Measurements from ENCODE around the genes RBBP8, RMC1 and OSBPL1A.

- PRO-cap, 3 experiments: no peak in any of the 3 experiments
- RRBS: no CpG with 5 or more reads among the region's 2 CpGs
Measured at GRCh38 chr18:22821871-22822203, 111.3 kb upstream of the RBBP8 start.

GRCh38 chr18:22932845-22934180 is at the start of gene RBBP8:
Gene RBBP8, plus strand, starts transcription at chr18:22933328.
- PRO-cap, 3 experiments: peak in 3 of 3 experiments; most common plus-strand start chr18:22933332 (in 2); most common minus-strand start chr18:22933232 (in 3)
- RRBS: under 1% methylated on average over 21 of the region's 107 CpGs

- PRO-cap, 3 experiments: no peak in any of the 3 experiments
- RRBS: no CpG with 5 or more reads among the region's 7 CpGs
Measured at GRCh38 chr18:23099454-23100060, 35.7 kb upstream of the CABLES1 start.

DNA sequence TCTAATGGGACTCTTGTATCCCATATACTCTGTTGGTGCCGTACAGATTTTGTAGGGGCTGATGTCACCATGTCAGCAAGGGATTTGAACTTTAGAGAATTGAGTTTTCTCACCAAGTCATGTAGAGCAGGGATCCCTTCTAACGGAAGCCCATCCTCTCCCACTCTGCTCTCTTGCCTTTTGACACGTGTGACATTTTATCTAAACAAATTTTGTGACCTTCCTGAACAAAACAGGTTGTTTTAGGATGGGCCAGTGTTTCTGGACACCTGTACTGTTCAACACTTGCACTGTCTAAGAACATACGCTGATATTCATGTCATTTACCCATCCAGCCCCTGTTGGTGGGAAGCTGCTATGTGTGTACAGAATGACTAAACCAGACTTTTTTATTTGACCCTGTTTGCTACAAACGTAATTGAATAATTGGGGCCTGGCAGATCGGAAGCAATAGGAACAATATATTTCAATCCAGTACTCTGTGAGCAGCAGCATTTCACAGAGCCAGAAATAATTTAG is 19.4 kb downstream of the CABLES1 start:
- PRO-cap, 3 experiments: no peak in any of the 3 experiments
- RRBS: no CpG with 5 or more reads among the region's 6 CpGs

DNA sequence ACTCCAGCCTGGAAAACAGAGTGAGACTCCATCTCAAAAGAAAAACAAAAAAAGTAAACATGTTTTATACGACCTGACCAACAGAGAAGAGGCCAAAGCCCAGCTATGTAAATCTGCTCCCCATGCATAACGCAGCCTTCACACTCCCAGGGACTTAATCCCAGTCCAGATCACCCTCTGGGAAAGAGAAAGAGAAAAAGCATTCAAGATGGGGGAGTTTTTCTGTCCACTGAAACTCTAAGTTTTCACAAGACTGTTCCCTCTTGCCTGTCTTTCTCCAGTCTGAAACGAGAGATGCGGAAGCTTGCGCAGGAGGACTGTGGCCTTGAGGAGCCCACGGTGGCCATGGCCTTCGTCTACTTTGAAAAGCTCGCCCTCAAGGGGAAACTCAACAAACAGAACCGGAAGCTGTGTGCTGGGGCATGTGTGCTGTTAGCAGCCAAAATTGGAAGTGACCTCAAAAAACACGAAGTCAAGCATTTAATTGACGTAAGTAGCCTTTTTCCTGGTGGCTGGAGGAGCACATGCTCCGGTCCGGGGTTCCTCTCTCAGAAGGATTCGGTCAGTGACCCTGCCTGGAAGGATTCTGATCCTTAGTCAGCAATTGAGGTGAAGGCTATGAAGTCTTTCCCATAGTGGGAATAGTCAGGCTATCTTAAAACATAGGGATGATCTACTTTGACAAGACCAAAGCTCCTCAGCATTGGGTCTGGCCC is 118.3 kb downstream of the CABLES1 start:
- PRO-cap, 3 experiments: no peak in any of the 3 experiments
- RRBS: 100% methylated on average over 1 of the region's 14 CpGs

DNA sequence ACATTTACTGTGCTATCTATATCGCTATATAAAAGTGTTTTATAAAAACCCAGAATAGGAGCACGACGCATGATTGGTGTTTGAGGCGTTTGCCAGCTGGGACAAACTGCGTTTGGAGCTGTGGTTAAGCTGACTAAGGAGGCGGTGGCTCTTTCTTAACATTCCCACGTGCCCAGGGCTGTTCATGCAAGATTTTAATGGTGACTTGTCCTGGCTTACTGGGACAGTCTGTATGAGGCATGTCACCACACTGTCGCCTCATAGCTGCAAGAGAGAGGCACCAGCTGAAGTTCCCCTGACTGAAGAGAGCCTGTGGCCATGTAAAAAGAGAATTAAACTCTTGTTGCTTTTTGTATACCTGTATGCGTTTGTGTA is 123.0 kb downstream of the CABLES1 start:
- PRO-cap, 3 experiments: no peak in any of the 3 experiments
- RRBS: no CpG with 5 or more reads among the region's 9 CpGs

DNA sequence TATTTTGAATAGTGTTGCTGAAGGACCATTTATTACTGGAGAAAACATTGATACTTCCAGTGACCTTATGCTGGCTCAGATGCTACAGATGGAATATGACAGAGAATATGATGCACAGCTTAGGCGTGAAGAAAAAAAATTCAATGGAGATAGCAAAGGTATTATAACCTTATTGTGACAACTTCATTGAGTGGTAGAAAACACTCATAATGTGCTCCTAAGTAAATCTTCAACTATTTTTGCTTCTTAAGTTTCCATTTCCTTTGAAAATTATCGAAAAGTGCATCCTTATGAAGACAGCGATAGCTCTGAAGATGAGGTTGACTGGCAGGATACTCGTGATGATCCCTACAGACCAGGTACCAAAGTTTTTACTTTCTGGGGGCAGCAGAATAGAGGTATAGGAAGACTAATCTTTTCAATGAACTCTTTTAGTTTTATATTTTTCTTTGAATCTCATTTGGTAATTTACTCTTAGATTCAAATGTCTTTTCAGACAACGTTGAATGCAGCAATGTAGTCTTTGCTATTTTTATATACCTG is 10.9 kb downstream of the RIOK3 start:
- PRO-cap, 3 experiments: no peak in any of the 3 experiments
- RRBS: no CpG with 5 or more reads among the region's 5 CpGs

- PRO-cap, 3 experiments: peak in 3 of 3 experiments; most common minus-strand start chr18:23503295 (in 2)
- RRBS: 1% methylated on average over 28 of the region's 41 CpGs
Measured at GRCh38 chr18:23502882-23503427, 356 bp upstream of the RMC1 start.

DNA sequence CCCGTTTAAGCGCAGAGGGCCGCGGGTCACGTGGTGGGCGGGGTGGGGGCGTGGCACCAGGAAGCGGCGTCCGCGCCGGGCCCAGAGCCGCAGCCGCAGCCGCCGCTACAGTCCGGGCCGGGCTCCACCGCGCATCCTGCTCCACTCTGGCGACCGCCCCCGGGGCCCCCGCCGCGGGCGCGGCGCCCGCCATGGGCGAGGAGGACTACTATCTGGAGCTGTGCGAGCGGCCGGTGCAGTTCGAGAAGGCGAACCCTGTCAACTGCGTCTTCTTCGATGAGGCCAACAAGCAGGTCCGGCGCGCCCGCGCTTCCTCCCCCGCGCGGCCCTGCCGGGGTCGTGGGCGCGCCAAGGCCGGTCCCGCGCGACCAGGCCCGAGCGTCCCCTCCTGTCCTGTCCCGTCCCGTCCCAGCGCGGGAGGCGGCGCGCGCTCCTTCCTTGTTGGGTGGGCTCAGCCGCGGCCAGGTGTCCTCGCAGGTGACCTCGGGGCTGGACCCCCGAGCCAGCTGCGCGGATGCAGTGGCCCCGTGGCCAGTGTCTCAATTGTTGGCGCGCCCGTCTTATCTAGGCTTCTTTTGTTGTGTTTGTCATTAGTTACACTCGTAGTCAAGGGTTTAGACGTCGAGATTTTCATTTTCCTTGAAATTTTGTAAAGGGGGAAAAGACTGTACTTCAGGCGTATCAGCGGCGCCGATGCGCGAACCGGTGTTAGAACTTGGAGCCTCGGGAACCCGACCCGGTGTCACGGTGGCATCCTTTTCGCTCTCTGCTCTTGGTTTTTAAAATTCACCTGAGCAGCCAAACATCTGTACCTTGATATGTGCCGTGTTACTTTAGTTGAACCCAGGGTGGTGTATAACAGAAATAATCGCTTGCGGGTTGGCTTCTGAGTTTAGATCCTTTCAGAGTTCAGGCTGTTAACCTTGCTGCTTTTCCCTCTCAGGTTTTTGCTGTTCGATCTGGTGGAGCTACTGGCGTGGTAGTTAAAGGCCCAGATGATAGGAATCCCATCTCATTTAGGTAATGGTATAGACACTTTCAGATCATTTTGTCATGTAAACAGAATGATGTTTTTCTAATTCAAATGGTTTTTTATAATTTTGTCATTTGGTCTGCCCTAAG is at the start of gene RMC1:
Gene RMC1 (plus strand): TSS at position 84 of the 1,122 bp plus-strand sequence.
- PRO-cap, 3 experiments: peak in 3 of 3 experiments; most common plus-strand start position 59 of the sequence (in 1); most common minus-strand start position 536 of the sequence (in 2)
- RRBS: 1% methylated on average over 41 of the region's 95 CpGs

DNA sequence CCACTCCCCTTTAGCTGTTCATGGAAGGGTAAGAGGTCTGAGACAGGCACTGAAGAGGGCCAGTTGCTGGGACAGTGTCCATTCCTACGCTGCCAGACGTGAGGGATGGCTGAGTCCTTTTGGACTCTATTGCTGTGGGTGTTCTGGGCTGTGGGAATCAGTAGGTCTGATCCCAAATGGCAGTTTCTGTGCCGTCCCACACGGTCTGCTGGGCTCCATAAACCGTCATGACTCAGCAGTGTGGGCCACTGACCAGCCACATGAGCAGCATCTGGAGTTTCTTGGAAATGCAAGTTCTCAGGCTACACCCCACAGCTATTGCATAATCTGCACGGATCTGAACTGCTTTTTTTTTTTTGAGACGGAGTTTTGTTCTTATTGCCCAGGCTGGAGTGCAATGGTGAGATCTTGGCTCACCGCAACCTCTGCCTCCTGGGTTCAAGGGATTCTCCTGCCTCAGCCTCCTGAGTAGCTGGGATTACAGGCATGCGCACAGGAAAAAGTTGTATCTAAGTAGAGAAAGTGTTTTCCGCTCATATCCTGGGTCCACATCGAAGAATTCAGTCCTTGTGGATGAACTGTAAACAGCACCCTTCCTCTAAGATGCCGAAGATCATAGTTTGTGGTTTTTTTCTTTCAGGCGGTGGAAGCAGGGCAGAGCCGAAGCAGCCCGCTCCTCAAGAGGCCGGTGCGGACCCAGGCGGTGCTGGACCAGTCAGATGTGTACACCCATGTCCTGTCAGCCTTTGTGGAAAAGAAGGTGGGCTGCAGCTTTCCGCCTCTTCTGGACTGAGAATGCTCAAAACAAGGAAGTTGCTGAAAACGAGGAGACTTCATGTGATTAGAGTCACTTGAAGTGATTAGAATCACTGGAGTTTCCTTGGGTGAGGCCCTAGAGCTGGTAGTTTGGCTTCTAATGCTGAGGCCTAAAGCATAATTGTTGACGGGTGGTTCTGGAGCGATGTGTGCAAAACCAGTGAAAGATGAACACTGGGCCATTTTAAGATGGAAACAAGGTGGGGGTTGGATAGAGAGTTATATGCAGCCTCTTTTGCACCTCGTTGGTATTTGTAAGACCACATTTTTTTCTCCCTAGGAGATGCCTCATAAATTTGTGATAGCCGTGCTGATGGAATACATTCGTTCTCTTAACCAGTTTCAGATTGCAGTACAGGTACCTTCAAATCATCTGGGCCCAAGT is 25.6 kb downstream of the RMC1 start:
- PRO-cap, 3 experiments: no peak in any of the 3 experiments
- RRBS: no CpG with 5 or more reads among the region's 25 CpGs

DNA sequence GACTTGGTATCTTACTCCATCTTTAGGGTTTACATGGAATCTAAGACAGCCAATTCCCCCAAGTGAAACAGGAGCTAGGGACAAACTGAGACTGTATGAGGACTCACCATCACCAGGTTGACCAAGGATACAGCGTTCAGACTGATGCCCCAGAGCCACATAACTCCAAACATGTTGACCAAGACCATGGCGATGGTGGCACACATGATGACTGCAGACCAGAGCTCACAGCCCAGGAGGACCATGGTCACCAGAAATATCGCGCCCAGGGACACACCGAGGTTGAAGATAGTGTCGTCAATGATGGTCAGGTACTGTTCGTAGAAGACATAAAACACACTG is 32.0 kb downstream of the RMC1 start:
- PRO-cap, 3 experiments: no peak in any of the 3 experiments
- RRBS: no CpG with 5 or more reads among the region's 7 CpGs

DNA sequence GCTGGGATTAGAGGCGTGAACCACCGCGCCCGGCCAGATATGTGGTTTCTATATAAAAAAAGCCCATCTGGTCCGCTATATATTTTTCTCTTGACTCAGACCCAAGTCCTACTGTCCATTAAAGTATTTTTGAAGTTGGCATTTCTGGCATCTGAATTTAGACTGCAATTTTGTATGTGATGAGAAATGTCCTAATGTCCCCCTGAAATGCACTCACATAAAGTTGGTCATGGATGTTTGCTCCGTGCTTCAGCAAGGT is 28.9 kb downstream of the ANKRD29 start:
- PRO-cap, 3 experiments: no peak in any of the 3 experiments
- RRBS: no CpG with 5 or more reads among the region's 6 CpGs

DNA sequence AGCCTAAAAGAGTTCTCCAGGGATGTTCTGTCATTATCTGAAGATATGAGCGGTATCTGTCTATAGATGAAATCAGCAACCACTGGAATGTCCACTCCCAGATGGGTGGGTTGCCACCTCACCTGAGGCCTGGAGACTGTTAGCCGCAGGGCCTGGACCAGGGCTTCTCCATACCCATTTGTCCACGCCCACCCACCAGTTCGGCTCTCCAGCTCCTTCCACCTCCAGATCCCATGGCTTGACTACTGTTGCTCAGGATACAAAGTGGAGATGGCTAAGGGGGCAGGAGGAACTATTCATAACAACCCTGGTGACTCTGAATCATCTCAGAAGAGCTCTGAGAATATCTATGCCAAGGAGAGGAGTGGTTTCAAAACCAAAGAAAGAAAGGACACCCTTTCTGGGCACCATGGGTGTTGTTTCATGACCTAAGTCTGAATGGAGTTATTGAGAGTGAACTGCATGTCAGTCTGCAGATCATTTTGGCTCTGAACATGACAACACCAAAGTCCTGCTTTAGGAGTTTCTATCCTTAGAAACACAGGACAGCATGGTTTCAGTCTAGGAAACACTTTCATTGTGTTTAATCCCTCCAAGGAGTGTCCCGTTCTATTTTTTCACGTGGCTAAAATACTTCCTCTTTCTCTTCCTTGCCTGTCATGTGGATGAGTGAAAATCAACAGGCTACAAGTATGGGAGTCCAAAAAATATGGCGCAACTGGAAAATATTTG is 145.9 kb downstream of the LAMA3 start:
- PRO-cap, 3 experiments: no peak in any of the 3 experiments
- RRBS: no CpG with 5 or more reads among the region's 7 CpGs

DNA sequence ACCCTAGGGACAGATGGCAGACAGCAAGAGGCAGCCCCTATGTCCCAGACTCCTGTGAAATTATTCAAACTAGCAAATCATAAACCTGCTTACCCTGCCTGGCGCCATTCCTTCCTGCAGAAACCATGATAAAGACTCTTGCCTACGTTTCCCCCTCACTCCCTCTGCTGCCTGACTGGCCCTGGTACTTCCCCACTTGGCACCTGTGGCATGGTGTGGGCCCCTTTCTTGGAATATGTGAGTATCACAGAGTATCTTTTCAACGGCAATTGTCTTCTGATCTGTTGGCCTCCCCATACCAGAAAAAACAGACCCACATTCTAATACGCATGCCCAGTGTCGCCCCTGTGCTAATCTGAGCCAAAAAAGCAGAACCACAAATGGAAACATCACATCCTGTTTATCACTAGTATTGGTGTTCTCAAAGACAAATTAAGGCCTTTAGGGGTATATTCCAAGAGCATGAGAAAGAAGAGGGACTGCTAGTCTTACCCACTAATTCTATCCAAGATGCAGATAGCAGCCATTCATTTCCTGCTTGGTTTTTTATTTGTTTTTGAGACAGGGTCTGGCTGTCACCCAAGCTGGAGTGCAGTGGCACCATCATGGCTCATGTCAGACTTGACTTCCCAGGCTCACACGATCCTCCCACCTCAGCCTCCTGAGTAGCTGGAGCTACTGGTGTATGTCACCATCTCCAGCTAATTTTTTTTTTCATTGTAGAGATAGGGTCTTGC is 44.1 kb upstream of the TTC39C start:
- PRO-cap, 3 experiments: no peak in any of the 3 experiments
- RRBS: no CpG with 5 or more reads among the region's 6 CpGs

DNA sequence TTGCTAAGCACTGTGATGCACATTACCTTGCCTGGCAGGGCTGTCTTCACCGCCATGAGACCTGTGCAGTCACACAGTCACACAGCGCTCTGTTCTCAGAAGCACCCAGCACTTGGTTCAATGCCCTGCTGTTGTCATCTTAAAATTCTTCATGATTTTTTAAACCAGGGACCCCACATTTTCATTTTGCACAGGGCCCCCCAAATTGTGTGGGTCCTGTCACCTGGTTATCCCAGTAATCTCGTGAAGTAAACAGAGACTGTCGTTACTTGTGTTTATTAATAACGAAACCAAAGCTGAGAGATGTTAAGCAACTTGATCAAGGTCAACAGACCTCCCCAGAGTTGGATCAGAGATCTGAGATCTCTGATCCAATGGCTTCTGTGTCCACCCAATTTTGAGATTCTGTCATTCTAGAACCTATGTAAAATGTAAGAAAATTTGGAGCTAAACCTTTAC is 13.9 kb upstream of the TTC39C start:
- PRO-cap, 3 experiments: no peak in any of the 3 experiments
- RRBS: no CpG with 5 or more reads among the region's 5 CpGs

DNA sequence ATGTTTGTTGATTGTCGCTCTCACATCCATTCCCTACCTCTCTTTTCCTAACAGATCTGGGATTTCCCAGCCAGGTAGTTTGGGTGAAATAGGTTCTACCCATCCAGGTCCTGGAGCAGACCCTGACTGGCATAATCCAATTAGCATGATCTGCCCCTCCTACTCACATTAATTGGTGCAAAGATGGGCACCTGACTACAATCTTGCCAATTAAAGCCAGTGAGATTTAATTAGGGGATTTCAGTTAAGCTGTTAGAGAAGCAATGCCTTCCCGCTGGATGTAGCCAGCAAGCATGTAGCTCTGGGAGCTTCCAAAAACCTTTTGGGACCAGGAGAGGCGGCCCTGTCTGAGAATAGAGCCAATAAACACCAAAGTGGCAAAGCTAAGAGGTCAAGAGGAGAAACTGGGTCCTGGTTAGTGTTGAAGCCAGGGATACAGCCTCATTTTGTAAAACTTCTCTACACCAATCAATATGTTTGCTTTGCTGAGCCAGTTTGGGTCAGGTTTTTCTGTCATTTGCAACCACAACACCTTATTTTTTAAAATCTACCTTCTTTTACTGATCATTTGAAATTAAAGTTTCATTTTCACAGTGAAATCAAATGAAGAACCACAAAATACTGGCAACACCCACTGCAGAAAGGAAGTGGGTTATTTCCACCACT is 3.3 kb upstream of the TTC39C start:
- PRO-cap, 3 experiments: no peak in any of the 3 experiments
- RRBS: no CpG with 5 or more reads among the region's 3 CpGs

GRCh38 chr18:24359910-24360146 is 37.8 kb downstream of the OSBPL1A start:
- PRO-cap, 3 experiments: no peak in any of the 3 experiments
- RRBS: no CpG with 5 or more reads among the region's 7 CpGs

GRCh38 chr18:24396820-24397951 is at the start of gene OSBPL1A:
Gene OSBPL1A, minus strand, starts transcription at chr18:24397824.
- PRO-cap, 3 experiments: peak in 3 of 3 experiments; most common plus-strand start chr18:24397303 (in 1); most common minus-strand start chr18:24397824 (in 3)
- RRBS: 2% methylated on average over 26 of the region's 89 CpGs

DNA sequence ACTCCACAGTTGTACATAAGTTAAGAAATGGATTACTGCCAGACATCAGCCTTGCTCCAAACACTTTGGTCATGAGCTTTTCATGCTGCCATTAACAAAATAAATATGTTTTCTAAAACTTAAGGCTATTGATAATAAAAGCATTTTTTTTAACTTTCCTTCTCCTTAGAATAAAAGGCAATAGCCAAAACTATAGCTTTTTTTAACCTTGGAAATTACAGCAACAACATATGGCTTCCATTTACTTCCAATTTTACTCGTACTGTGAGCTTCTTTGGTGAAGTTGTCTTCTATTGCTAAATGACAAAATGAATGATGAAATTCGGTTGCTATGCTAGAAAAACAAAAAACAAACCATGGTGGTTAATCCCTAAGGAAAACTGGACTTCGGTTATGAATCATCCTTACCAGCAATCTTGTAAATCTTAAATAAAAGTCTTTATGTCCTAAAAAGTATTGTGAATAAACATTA is 63.1 kb downstream of the ZNF521 start:
- PRO-cap, 3 experiments: no peak in any of the 3 experiments
- RRBS: no CpG with 5 or more reads among the region's 3 CpGs

DNA sequence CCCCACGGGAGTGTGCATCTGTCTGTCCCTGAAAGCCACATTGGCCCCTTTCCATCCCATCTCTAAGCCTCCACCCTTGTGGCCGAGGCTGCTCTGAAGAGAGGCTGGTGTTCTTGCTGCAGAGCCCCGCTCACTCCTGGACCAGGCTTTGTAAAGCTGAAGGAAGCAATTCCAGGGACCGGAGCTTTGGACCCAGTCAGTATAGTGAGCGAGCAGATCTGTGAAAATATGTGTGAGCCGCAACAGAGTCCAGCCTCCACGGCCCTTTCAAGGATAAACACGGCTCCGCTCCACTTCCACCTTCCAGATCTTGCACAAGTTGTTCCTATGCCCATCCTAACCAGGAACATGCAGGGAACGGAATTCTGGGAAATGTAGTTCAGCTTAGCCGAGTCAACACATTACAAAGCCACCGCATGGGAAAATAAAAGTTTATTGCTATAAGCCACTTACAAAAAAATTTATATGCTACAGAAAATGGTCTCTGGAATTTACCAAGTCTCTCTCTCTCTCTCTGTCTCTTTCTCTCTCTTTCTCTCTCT is 151.6 kb upstream of the ZNF521 start:
- PRO-cap, 3 experiments: no peak in any of the 3 experiments
- RRBS: no CpG with 5 or more reads among the region's 12 CpGs